Choroid plexus epithelial cell (primary cell): ENCODE measurements around the gene BST1.

GRCh38 chr4:15665804-15666281 lies 10.7 kb upstream of the FBXL5 start:
- RRBS, result no CpG with 5 or more reads among the region's 2 CpGs

GRCh38 chr4:15682389-15682612 lies 674 bp downstream of the FAM200B start:
- RRBS, result no CpG with 5 or more reads among the region's 1 CpG

DNA sequence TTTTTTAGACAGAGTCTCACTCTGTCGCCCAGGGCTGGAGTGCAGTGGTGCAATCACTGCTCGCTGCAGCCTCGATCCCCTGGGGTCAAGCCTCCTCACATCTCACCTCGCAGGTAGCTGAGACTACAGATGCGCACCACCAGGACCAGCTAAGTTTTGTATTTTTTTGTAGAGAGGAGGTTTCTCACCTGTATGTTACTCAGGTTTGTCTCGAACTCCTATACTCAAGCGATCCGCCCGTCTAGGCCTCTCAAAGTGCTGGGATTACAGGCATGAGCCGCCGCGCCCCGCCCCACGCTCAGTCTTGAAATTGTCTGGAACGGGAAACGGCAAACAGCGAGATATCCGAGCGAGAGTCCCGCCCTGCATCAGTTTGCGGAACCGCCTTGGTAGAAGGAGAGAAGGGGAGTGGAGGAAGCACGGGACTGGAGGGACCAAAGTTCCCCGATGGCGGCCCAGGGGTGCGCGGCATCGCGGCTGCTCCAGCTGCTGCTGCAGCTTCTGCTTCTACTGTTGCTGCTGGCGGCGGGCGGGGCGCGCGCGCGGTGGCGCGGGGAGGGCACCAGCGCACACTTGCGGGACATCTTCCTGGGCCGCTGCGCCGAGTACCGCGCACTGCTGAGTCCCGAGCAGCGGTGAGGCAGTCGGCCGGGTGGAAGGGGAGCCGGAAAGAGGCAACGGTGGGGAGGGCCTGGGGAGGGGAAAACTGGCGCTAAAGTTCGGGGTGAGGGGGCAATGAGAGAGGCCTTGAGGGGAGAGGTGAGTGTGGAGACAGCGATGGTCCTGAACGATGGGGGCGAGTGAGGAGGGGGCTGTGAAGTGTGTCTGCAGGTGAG lies at the start of gene BST1:
Gene BST1, plus strand, starts transcription at position 368 of the 836 bp plus-strand sequence.
- RRBS, result no CpG with 5 or more reads among the region's 57 CpGs

- RRBS, result no CpG with 5 or more reads among the region's 2 CpGs
Observed at GRCh38 chr4:15840509-15840861, 62.4 kb downstream of the CD38 start.

GRCh38 chr4:15935529-15936448 lies 2.8 kb downstream of the FGFBP1 start:
- RRBS, result no CpG with 5 or more reads among the region's 10 CpGs

- RRBS, result no CpG with 5 or more reads among the region's 11 CpGs
Observed at GRCh38 chr4:16033903-16034979, 49.6 kb downstream of the PROM1 start.

DNA sequence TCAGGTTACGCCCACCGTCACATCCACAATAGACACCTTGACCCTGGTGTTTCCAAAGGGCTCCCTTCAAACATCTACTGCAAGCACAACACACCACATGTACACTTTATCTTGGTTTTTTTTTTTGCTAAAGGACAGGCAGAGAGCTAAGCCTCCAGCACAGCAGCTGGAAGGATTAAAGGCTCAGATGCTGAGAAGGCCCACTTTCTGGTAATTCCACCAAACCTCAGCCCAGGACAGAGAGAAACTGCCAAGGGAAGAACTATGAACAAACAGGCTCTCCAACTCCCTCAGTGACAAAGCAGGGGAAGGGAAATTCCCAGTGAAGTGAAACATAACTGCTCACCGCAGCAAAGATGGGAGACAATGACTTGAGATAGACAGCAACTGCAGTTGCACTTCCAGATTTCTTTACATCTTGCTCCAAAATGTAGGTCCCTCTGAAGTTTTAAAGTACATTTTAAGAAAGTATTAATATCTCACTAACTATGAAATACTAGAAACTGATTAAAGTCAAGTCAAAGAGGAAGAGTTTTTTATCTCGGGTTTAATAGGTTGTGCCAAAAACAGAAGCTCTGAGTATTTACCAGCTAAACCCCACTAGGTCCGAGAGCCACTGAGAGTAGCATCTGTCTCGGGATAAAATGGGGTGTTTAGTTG lies 4.7 kb downstream of the PROM1 start:
- RRBS, result no CpG with 5 or more reads among the region's 6 CpGs

- RRBS, result no CpG with 5 or more reads among the region's 6 CpGs
Observed at GRCh38 chr4:16235839-16236854, 9.9 kb upstream of the TAPT1 start.

GRCh38 chr4:16745847-16746388 lies 152.5 kb downstream of the LDB2 start:
- RRBS, result no CpG with 5 or more reads among the region's 6 CpGs

GRCh38 chr4:17510034-17510687 lies 1.7 kb downstream of the QDPR start:
- RRBS, result no CpG with 5 or more reads among the region's 3 CpGs

DNA sequence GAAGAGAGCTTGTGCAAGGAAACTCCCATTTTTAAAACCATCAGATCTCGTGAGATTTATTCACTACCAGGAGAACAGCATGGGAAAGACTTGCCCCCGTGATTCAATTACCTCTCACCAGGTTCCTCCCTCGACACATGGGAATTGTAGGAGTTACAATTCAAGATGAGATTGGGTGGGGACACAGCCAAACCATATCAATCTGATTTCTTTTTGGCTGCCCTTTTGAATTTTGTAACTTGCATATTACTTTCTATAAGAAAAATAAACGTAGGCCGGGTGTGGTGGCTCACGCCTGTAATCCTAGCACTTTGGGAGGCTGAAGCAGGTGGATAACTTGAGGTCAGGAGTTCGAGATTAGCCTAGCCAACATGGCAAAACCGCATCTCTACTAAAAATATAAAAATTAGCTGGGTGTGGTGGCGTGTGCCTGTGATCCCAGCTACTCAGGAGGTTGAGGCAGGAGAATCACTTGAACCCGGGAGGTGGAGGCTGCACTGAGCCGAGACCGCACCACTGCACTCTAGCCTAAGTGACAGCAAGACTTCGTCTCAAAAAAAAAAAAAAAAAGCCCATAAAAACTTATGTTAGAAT lies 8.5 kb downstream of the MED28 start:
- RRBS, result no CpG with 5 or more reads among the region's 13 CpGs

- RRBS, result 2% methylated on average over 26 of the region's 75 CpGs
Observed at GRCh38 chr4:20254472-20255331, 3.0 kb downstream of the SLIT2 start.

DNA sequence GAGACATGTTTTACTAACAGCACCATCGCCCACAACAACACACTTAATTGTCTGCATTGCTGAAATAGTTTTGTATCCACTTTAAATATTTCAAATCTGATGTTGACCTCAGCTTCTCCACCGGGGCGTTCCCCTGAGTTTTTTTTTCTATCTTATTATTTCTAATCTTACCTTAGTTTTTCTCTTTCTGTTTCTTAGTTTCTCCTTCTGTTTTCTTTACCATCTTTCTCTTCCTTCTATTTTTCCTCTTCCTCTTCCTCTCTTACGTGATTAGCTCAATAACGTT lies 212.0 kb upstream of the ADGRA3 start:
- RRBS, result no CpG with 5 or more reads among the region's 5 CpGs

DNA sequence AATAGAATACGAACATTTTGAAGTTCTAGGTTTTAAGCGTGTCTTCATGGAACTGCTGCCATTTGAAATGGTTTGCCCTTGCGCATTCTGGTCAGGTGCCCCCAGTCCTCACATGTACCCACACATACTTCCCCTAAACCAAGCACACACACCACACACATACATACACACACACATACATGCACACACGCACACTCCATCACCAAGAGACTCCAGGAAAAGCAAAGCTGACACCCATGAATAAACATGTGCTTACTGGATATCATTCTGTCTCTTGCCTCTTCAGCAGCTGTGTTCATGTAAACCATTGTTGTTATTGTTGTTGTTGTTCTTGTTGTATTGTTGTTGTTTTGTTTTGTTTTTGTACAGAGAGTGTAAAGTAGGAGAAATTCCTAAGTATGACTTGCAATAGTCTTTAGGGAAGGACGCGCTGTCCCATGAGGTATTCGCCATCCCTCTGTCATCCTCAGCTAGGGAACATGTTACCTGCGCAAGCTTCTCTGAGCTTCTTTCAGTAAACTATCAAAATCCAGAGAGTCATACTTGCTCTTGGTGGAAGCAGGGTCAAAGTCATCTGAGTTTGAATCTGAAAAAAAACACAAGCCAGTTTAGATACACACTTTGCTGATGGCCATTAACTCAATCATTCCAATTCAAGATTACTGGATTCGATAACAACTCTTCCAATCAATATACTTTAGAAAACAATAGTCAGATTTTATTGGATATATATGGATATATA lies 94.3 kb downstream of the PPARGC1A start:
- RRBS, result no CpG with 5 or more reads among the region's 9 CpGs

DNA sequence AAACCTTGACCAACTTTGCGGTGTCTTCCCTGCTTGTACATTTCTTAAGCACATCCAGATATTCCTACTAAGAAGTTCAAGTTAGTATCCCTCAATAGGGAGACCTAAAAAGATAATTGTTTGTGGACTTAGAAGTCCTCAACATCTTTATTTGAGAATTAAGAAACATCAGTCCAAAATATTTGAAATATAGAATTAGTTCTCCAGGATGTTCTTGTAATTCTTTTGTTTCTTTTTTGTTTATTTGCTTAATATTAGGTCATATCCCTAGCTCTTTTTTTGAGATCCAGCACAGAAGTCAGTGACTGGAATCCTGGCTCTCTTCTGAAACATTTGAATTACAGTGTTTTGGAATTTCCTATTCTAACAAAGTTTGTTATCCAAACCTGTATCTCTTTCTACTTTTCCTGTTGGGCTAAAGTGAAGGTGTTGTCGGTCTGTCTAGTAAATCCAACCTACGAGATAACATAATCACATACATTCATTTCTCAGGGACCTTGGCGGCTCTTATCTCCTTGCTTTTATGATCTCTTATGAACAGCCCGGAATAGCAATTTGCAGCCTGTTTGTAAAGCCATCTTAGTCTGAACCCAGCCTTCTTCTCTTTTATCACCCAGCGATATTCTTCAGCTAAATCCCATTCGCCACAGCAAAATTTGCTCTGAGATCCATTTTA lies 14.7 kb downstream of the PPARGC1A start:
- RRBS, result no CpG with 5 or more reads among the region's 7 CpGs

- RRBS, result no CpG with 5 or more reads among the region's 11 CpGs
Observed at GRCh38 chr4:23880395-23881481, 9.1 kb downstream of the PPARGC1A start.

GRCh38 chr4:23887646-23888352 lies 2.0 kb downstream of the PPARGC1A start:
- RRBS, result no CpG with 5 or more reads among the region's 8 CpGs

GRCh38 chr4:23945355-23946054 lies 55.7 kb upstream of the PPARGC1A start:
- RRBS, result no CpG with 5 or more reads among the region's 8 CpGs

GRCh38 chr4:24224490-24225009 lies 334.7 kb upstream of the PPARGC1A start:
- RRBS, result no CpG with 5 or more reads among the region's 4 CpGs

GRCh38 chr4:24279350-24280223 lies 304.8 kb downstream of the DHX15 start:
- RRBS, result no CpG with 5 or more reads among the region's 17 CpGs